ENCODE results near the genes EP400 and ANKLE2.

GRCh38 chr12:130992314-130992990 is 38.7 kb downstream of the ADGRD1 start:
- PRO-cap = no peak

- PRO-cap = no peak
Observed at GRCh38 chr12:131129314-131129665, 175.6 kb downstream of the ADGRD1 start.

- PRO-cap = no peak
Observed at GRCh38 chr12:131242767-131243381, 289.2 kb downstream of the ADGRD1 start.

DNA sequence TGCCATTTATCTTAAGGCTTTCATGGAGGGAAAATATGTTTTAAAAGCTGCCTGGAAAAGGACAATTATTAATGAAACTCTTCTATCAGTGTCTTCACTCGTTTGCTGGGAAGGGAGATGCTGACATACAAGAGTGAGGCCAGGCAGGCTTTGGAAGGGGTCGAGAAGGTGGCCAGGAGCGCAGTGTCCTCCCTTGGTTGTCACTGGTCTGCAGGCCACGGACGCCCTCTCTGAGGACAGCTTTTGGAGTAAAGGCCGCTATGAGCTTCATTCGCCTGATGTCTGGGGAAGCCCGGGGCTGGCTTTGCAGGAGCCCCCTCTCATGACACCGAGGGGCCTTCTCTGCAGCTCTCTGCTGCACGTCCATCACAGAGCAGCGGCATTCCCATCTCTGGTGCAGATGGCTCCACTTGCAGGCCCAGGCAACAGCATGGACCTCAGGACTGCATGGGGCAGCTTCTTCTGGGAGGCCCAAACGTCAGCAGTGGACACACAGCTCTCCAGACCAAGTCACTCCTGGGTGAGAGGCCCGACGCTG is 355.2 kb upstream of the SFSWAP start:
- PRO-cap = no peak

DNA sequence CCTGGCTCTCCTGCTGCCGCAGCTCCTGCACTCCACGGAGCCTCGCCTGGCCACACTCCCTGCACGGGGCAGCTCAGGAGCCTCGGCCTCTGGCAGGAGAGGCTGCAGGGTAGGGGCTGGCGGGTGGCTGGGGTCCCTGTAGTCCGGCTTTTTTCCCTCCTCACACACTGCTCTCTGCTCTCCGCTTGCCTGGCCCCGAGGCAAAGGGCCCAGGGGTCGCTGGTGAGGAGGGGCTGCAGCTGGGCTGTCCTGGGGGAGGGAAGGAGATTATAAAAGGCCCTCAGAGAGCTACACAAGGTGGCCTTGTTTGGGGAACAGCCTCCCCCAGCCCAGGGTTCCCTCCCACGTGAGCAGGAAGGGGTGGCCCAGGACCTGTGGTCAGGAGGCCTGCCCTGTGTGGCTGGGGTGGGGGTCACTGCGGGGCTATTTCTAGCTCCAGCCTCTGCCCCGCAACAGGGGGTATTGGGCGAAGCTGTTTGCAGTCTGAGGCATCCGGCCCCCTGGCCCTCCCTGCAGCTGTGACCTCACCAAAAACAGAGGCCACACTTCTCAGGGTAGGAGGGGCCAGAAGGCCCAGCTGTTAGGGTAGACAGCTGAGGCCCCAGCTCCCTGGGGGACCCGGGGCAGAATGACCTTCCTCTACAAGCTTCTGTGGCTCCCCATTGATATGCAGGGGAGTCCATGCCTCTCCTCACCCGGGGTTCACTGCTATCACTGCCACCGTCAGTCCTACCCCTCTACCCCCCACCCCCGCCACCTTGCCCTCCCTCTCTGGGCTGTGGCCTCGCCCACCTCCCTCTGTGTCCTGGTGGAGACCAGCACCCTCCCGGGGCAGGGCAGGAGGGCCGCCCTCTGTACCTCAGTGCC is 88.8 kb upstream of the SFSWAP start:
- PRO-cap = no peak

- PRO-cap = no peak
Observed at GRCh38 chr12:131765808-131766831, 55.2 kb downstream of the SFSWAP start.

DNA sequence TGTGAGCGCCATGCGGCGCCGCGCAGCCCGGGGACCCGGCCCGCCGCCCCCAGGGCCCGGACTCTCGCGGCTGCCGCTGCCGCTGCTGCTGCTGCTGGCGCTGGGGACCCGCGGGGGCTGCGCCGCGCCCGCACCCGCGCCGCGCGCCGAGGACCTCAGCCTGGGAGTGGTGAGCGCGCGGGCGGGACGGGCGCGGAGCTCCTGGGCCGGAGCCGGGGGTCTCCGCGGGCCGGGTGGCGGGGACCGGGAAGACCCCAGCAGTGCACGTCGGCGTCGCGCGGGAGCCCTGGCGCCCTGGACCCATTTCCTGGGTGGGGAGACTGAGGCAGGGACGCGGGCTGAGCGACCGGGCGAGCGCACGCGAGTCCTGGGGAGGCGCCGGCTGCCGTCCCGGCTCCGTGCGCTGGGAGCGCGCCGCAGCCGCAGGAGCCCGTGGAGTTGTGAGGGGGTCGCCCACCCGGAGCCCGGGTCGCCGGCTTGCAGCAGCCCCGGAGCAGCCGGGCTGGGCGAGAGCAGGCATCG is 353 bp downstream of the MMP17 start:
- PRO-cap = no peak

DNA sequence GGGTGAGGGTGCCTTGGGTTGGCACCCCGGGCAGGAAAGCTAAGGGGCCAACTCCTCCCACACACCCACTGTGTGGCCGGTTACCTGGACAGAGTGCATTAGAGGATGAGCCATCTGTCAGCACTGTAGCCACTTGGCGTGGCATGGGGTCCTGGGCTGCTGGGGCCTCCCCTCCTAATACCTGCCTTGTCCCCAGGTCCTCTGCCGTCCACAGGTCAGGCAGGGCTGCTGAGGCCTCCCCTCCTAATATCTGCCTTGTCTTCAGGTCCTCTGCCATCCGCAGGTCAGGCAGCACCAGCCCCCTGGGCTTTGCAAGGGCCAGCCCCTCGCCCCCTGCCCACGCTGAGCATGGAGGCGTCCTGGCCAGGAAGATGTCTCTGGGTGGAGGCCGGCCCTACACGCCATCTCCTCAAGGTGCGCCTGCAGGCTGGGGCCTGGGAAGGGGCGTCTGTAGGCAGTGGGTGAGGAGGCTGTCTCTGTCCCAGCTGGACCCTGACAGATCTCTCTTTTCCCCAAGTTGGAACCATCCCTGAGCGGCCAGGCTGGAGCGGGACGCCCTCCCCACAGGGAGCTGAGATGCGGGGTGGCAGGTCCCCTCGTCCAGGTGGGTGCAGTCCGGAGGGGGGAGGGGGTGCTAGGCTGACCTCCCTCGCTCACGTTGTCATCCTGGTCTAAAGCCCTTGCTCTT is 14.1 kb upstream of the PUS1 start:
- PRO-cap = no peak

DNA sequence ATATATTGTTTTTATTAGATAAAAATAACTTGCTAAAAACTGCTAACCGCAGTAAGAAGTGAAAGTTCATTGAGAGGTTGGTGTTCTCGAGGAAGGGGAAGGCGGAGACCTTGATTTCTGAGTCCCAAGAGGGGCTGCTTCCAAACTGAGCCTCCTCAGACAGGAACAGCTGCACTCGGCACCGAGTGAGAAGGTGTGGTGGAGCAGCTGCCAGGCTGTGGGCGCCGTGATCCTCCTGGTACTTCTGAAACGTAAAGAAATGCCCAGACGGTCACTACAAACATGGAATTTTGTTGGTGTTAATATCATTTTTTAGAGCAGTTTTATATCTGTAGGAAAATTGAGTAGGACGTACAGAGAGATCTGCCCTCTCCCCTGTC is 4.6 kb upstream of the PUS1 start:
- PRO-cap = no peak

GRCh38 chr12:131938397-131938703 is 9.3 kb downstream of the PUS1 start:
- PRO-cap = no peak

- PRO-cap = bidirectional peak, plus-strand start at chr12:131949964, minus-strand start at chr12:131949626
Observed at GRCh38 chr12:131949440-131950212, at the start of gene EP400. Gene EP400, plus strand, starts transcription at chr12:131949942.

DNA sequence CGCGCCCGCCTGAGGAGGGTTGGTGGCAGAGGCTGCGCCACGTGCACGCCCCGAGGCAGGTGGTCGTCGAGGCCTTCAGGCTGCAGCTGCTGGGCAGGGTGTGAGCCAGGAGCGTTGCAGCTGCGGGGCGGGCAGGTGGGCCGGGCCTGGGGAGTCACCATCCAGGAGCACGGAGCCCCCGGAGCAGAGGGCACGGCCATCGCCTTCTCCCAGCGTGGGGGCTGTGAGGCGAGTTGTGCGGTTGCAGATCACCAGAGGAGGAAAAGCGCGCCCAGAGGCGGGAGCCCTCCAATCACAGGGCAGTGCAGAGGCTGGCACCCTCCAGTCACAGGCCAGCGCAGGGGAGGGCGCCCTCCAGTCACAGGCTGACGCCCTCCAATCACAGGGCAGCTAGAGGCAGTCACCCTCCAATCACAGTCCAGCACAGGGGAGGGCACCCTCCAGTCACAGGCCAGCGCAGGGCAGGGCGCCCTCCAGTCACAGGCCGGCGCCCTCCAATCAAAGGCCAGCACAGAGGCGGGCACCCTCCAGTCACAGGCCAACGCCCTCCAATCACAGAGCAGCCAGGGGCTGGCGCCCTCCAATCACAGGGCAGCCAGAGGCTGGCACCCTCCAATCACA is 26.8 kb downstream of the DDX51 start:
- PRO-cap = no peak

- PRO-cap = no peak
Observed at GRCh38 chr12:132134217-132134886, 9.8 kb downstream of the DDX51 start.

GRCh38 chr12:132278924-132279433 is 50.4 kb downstream of the GALNT9 start:
- PRO-cap = no peak

DNA sequence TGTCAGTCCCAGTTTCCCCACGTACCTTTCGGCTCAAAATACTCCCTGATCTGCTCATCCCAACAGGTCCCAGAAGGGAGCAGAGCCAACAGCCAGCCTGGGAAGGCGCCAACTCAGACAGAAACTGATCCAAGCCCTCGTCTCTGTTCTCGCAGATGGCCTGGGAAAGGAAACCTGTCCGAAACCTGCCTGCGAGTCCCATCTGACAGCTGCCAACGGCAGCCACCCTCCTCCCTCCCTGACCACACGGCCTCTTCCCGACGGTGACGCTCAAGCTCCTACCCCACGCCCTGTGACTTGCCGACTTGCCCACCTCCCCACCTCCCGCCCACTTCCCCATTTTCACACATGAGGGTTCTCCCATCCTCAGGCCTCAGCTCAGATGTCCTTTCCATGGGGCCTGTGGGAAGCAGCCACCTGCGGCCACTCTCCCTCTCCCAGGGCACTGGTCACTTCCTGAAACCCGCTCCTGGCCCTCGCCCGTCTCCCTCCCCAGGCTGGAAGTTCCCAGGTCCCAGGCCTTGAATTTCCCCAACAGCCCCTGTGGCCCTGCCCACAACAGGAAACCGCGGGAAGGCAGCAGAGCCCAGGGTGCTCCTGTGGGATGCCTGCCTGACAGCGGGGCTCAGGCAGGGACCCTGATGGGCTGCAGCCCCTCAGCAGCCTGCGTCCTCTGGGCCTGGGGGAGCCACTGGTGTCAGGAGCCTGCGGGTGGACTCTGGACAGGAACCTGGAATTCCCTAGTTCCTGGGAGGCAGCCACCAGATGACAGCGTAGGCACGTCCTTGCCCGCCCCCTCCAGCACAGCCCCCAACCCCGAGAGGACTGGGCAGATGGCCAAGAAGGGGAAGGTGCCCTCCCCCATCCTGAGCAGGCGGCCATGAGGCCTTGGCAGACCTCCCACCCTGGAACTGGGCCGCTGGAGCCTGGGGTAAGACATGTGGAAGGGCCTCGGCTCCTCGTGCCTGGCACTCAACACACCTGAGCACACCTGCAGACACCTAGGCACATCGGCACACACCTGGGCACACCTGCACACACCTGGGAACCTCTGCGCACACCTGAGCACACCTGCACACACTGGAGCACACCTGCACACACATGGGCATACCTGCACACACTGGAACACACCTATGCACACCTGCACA is 60.6 kb upstream of the FBRSL1 start:
- PRO-cap = bidirectional peak, plus-strand start at position 561 of the sequence, minus-strand start at position 447 of the sequence

GRCh38 chr12:132516799-132517982 is 27.2 kb downstream of the FBRSL1 start:
- PRO-cap = no peak

- PRO-cap = no peak
Observed at GRCh38 chr12:132559511-132560424, 50.6 kb downstream of the LRCOL1 start.

GRCh38 chr12:132570131-132570847 is 40.1 kb downstream of the LRCOL1 start:
- PRO-cap = no peak

DNA sequence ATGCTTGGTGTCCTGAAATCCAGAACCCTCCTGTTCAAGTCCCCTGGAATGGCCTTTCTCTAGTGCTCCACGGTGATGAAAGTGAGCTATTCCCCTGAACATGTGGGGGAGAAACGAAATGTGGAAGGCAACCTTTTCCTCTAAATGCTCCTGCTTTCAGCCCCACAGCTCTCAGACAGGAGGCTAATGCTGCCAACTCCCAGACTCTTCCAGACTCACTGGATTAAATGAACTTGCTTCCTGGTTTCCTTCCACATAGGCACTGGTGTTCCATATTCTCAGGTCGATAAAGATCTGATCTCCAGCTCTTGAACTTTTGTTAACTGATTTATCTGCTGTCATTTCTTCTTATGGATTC is 2.4 kb upstream of the PGAM5 start:
- PRO-cap = no peak

DNA sequence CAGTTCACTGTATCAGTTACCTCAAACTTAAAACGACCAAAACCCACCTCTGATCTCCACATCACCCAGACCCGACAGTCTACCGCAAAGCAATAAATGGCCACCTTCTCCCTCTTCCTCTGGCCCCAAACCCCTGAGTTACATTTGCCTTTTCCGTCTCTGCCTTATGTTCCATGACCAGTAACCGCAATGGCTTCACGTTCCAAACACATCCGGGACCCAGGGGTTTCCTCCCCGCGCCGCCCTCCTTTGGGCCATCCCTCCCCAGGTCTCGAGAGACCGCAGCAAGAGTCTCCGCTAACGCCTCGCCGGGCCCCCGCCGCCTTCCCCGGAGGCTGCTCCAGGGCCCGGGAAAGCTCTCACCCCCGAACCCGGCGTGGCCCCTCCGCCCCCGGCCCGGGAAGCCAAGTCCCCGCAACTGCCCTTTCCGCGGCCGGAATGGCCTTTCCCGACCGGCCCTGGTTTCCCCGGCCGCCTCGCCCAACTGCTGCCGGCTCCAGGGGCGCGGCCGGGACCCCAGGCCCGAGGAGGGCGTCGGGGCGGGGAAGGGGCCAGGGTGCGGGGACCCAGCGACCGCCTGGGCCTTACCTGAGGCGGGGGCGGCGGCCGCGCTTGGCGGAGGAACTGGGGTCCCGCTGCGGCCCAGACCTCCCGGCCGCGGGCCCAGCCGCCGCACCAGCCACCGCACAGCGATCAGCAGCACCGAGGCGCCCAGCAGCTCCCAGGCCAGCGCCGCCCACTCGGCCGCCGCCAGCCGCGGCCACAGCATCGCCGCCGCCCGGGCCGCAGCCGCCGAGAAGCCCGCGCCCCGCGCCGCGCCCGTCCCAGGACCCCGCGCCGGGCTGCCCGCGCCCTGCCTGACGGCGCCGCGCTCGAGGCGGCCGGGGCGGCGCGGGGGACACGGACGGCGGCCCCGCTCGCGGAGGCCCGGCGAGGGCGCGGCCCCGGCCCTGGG is at the start of gene ANKLE2:
ANKLE2 (minus strand) TSS at position 803 of the 955 bp plus-strand sequence.
- PRO-cap = bidirectional peak, plus-strand start at position 287 of the sequence, minus-strand start at position 182 of the sequence; bidirectional peak, plus-strand start outside the sequence, minus-strand start at position 803 of the sequence

Measured in gallbladder (tissue), 1 donor.